Diencephalon (tissue), 2 donors: ENCODE results near the gene YIPF4.

- RAMPAGE, long total RNA: no peak
Observed at GRCh38 chr2:30161982-30162537, 15.3 kb downstream of the YPEL5 start.

DNA sequence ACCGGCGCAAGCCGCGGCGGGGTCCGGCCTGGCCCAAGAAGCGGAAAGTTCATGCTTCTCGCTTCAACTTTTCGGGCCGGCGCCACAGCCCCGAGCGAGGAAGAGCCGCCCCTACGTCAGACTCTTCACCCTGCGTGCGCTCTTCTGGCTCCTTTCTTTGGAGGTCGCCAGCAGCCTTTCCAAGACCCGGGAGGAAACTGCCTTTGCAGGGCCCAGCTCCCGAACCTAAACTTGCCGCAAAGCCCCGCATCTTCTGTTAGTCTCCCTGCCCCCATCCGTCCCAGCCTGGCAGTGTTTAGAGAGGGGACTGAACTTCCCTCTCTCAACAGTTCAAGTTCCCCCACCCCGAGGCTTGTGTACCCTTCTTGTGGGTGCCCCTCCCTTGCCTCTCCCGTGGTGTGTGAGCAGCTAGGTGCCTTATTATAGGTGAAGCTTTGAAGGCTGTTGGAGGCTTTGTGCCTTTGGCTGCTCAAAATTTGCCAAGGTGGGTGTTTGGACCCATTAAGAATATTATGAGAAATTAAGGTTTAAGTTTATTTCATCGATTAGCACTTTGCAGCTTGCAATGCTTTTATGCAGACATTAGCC lies 1.4 kb downstream of the LBH start:
- RAMPAGE, long total RNA: no peak

DNA sequence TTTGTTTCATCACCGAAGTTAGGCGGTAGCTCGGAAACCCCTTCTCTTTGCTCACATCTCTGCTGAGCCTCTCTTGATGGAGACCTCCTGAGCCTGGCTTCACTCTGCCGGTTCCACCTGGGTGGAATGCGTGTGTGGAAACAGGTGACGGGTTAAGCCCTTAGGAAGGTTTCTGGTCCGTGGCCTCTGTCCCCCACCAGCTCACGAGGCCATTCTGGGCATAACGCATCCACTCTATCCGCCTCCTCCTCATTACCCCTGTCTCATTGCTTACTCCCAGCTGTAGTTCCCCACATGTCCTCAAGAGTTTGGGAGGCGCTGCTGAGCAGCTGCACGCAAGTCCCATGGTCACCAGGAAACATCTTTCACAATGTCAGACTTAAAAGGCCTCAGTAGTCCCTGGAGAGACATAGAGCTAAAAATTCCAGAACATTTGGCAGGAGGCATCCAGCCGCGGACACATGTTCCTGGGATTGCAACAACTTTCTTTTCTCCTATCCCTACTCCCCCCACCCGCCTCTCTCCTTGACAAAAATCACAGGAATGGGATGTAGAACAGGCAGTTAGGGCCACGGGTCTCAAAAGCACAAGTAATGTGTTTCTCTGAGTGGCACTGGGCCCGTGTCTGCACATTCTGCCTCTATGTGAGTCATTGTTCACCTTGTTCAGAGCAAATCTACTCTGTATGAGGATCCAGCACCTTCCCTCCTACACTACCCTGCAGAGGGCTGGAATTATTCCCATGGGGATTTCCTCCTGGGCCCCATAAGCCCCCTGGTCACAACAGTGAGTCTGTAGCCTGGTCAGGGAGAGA lies 8.0 kb downstream of the LBH start:
- RAMPAGE, long total RNA: no peak

GRCh38 chr2:30270987-30271497 lies 39.7 kb downstream of the LBH start:
- RAMPAGE, long total RNA: no peak

- RAMPAGE, long total RNA: no peak
Observed at GRCh38 chr2:30274489-30274688, 43.1 kb downstream of the LBH start.

DNA sequence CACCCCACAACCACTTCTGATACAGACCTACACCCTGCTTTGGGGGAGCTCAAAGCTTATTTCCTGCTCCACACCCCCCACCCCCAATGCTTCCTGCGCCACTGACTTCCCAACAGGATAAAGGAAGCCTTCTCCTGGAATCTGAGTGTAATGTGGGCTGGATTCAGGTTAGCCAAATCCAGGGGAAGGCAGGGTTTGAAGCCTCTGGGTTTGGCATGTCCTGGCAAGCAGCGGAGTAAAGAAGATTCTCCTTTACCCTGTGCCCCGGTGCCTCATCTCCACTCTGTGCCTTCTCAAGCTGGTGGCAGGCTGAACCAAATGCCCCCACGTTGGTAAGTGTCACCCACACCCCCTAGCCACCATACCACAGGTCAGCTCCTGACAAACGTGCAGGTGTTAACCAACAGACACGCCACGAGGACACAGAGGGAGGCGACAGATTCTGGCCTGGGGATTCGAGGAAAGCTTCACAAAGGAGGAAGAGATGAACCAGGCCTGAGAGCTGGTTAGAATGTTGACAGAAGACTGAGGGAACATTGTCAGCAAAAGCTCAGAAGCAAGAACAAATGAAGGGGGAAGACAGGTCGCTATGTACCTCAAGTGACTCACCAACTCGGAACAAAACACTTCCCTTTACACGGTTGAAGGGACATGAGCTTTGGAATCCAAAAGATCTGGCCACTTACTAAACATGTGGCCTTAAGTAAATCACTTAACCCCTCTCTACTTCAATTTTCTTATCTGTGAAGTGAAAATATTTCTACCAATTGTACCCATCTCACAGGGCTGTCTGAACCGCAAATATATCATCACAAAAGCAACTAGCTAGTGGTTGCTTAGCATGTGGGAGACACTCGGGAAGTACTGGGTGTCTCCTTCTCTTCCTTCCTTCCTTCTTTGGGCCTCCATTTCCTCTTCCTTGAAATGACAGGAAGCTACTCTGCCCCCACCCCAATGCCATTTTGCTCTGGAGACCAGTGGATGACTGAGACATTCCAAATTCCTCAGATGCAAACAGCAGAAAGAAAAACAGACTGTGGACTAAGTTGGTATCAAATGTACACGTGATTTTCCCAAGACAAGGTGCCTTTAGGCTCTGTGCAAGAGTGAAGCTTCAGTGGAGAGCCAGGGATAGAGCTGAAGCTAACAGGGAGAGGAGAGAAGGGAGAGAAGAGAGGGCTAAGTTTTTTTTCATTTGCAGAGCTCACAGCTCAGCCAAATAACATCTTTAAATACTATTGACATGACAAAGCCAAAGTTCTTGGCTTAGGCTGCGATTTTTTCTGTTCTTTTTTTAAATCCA lies 85.0 kb upstream of the LCLAT1 start:
- RAMPAGE, long total RNA: no peak

- RAMPAGE, long total RNA: no peak
Observed at GRCh38 chr2:30412149-30412880, 34.7 kb upstream of the LCLAT1 start.

DNA sequence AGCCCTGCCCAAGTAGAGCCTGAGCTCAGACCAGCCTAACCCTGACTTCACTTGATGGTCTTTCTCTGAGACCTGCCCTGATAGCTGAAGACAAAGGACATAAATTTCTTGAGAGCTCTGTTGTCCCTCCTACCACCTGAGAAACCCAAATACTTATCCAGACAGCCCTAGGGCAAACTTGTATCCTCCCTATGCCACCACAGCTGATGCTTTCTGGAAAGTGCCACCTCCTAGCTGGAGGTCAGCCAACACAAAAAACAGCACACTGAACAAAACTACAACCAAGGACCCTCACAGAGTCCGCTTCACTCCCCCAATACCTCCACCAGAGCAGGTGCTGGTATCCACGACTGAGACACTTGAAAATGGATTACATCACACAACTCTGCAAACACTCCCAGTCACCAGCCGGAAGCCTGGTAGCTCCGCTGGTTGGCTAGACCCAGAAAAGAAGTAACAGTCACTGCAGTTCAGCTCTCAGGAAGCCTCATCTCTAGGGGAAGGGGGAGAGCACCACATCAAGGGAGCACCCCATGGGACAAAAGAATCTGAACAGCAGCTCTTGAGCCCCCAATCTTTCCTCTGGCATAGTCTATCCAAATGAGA lies 175.3 kb downstream of the LCLAT1 start:
- RAMPAGE, long total RNA: no peak

DNA sequence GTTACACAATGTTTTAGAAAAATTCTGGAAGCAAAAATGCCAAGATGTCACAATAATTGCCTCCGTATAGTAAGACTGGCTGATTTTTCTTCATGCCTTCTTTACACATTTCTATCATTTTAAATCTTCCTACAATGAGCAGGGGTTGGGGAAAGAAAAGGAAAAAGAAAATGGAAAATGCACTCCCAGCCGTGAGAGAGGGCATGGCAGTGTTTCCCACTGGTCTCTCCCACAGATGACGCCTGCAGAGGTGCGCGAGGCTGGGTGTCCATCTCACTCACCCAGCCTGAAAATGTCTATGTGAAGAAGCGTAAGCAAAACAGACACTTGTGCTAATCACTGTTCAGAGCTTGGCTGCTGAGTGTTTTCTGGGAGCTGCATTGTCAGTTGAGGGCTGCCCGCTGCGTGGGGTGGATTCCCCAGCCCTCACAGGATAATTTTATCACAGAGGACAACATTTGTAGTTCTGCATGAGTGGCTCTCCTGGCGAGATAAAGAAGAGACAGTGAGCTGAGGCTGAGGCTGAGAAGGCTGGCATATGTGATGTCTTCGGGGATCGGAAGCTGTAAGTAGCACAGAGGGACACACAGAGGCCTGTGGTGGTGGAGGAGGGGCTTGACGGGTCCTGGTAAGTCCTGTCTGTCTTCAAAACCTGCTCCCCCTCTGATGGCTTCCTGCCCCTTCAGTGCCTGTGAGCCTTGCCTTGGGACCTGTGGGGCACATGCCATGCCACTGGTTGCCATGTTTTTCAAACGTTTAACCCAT lies 16.2 kb upstream of the CAPN13 start:
- RAMPAGE, long total RNA: no peak

GRCh38 chr2:31137188-31137648 lies 1.0 kb downstream of the GALNT14 start:
- RAMPAGE, long total RNA: no peak

DNA sequence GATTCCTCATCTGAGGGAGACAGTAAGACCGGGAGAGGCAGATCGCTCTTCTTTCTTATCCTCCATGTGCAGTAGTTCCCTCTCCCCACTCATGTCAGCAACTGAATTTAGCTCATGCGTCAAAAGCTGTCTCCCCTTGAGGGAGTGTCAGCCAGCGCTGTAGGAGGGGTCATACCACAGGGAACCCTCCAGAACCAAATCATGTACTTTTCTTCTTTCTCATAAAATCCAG lies 2.9 kb downstream of the EHD3 start:
- RAMPAGE, long total RNA: no peak

DNA sequence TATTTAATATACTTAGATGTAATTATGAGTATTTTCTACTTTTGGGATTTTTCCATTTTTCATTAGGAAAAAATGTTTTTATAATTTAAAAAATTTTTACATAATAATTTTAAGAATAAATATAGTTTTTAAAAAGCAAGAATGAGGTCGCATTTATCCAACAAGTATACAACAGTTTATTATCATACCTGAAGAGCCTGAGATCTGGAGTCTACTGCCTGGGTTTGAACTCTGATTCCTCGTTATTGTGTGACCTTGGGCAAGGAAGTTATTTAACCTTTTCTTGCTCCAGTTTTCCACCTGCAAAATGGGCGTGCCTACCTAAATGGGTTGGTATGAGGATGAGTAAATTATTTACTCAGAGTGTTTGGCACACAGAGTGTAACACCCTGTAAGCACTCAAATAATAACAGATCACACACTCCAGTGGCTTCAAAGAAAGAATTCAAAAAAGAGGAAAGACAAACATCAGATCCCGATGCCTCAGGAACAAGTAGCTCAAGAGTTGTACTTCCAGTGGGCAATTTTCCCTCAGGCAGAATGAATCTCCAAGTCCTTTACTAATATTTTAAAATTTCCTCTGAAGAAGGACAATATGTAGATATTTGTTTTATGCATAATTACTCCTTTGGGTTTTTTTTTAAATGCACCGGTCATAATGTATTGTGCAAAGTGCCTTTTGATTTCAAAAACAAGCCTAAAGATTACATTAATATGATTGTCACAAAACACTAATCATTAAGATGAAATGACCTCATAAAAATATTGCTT lies 2.4 kb downstream of the SRD5A2 start:
- RAMPAGE, long total RNA: no peak

DNA sequence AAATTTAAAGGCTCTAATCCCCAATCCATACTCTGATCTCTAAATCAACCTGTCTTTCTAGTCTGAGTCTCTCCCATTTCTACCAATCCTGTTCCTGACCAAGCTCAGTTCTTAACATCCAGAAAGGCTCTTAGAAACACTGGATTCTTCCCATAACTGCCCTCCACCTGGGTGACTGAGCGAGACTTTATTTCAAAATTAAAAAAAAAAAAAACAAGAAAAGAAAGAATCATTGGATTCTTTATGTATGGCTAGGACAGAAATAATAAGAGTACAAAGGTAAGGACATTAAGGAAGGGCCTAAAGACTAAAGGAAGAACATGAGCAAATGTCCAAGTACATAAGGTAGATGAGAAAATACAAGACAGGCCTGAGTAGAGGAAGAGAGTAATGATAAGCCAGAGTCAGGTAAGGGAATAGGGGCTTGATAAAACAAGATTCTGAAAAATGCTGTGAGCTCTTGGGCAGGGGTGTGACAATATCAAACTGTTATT lies 76.5 kb downstream of the MEMO1 start:
- RAMPAGE, long total RNA: no peak

DNA sequence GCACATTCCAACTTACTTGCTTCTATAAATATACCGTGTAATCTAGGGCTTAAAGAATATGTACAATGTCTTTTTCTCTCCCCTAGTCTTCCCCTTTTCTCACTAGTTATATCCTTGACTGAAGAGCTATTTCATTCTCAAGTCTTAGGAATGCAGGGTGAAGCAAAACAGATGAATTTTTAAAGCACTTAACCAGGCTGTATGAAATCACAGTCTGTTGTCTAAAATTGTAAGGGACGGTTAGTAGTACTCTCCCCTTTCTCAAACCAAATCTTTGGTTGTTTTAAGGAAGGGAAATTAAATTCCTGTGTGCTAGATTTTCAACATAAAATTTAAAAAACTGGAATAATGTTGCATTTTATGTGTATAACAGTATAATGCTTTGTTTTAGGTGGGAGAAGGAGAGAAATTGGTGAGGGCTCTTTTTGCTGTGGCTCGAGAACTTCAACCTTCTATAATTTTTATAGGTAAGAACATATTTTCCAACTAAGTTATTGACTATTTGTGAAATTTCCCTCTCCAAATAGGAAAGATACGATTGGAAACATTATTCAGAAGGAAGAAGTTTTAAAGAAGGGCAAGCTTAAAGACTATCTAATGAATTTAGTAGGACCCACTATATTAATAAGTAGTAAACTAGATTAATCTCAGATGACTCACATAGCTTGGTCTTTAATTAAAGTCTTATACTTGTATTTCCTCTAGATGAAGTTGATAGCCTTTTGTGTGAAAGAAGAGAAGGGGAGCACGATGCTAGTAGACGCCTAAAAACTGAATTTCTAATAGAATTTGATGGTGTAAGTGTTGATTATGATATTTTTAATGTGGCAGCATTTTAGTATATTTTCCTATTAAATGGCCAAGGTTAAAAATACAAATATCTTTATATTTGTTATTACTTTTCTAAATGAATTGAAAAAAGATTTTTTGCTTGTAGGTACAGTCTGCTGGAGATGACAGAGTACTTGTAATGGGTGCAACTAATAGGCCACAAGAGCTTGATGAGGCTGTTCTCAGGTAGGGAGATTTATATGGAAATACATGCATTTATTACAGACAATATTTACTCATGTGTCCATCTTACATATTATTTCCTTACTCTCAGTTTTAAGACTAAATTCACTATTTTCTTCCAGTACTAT lies 29.1 kb upstream of the SLC30A6 start:
- RAMPAGE, long total RNA: no peak

GRCh38 chr2:32277489-32278817 lies at the start of gene YIPF4:
Gene YIPF4 (plus strand): TSS chr2:32277904.
- RAMPAGE, long total RNA: no peak

DNA sequence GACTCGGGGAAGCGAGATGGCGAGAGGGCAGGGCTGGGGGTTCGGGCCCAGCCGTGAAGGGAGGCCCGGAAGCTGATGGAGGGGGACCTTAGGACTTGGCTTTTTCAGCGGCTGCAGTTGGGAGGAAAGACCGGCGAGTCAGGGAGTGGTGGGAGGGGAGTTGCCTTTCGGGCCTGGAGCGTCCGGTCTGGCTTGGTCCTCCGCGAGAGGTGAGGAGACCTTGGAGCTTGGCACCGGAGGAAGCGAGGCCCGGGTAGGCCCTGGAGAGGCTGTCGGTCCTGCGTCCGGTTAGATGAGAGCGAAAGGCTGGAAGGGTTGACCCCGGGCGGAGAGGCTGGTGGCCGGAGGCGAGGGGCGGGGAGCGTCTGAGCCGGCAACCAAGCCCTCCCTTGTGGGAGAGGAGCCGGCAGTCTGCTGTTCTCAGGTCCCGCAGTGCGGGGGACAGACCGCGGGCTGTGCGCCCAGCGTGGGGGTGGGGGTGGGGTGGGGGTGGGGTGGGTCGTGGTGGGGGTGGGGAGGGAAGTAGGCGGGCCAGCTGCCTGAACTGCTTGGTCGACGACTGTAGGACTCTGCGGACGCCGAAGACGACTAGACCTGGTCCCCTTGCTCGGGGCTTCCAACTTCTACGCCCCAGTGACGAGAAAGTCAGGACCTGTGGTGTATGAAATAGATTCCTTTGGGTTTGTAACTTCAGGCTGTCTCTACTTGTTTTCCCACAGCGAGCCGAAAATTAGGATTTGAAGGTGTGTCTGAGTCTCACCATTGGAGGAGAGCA lies 923 bp downstream of the BIRC6 start:
- RAMPAGE, long total RNA: no peak

DNA sequence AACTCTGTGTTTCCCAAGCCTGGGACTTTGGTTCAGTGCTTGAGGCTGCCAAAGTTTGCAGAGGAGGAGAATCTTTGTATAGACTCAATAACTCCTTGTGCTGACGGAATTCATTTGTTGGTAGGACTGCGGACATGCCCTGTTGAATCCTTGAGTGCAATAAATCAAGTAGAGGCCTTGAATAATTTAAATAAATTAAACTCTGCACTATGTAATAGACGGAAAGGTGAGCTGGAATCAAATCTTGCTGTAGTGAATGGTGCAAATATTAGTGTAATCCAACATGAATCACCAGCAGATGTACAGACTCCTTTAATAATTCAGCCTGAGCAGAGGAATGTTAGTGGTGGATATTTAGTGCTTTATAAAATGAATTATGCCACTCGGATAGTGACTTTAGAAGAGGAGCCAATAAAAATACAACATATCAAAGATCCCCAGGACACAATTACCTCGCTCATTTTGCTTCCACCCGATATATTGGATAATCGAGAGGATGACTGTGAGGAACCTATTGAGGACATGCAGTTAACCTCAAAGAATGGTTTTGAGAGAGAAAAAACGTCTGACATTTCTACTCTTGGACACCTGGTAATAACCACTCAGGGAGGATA lies 58.7 kb downstream of the BIRC6 start:
- RAMPAGE, long total RNA: no peak

- RAMPAGE, long total RNA: no peak
Observed at GRCh38 chr2:32499702-32500036, 128.2 kb upstream of the TTC27 start.

GRCh38 chr2:32715163-32715765 lies 87.4 kb downstream of the TTC27 start:
- RAMPAGE, long total RNA: no peak

GRCh38 chr2:33108529-33109316 lies 162.0 kb downstream of the LTBP1 start:
- RAMPAGE, long total RNA: no peak